Prostate gland (tissue), 2 donors: ENCODE measurements around a stretch of chr2.

GRCh38 chr2:237451401-237451839 is 35.6 kb upstream of the MLPH start:
- PRO-cap: no peak
- RAMPAGE, long total RNA, 2 experiments: no peak in any of the 2 experiments

DNA sequence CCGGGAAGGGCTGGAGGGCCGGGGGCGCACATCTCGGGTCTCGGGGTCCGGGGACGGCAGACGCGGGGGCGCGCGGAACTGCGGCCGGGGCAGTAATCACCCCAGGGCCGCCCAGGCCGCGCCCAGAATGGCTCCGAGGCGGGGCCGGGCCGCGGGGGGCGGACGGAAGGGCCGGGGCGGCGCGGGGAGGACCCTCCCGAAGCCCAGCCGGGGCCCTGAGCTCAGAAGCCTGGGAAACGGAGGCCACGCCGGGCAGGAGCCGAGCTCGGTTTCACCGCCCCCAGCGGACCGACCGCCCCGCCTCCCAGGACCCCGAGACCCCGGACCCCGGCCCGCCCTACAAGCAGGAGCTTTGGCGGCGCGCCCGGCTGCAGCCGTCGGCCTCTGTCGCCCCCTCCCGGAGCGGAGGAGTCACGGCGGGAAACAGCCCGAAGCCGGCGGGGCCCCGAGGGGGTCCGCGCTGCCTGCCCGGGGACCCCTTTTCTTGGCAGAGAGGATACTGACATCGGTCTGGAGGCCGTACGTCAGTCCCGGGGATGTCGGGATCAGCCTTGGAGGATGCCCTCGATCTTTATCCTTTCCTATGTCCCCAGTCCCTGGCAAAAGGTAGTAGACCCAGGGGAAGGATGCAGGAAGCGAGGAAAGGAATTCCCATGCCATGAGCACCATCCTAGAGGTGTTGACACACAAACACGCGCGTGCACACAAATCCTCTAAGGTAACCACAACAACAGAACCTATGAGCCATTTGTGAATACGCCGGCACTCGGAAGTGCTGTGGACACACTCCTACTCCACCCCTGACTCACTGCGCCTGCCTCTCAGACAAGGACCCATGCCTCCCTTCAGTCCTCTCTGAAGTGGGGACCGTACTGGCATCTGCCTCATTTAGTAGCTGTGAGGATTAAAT is 11.6 kb upstream of the MLPH start:
- PRO-cap: bidirectional peak, plus-strand start at position 224 of the sequence, minus-strand start at position 129 of the sequence; bidirectional peak, plus-strand start at position 410 of the sequence, minus-strand start at position 290 of the sequence
- RAMPAGE, long total RNA, 2 experiments: no peak in any of the 2 experiments

DNA sequence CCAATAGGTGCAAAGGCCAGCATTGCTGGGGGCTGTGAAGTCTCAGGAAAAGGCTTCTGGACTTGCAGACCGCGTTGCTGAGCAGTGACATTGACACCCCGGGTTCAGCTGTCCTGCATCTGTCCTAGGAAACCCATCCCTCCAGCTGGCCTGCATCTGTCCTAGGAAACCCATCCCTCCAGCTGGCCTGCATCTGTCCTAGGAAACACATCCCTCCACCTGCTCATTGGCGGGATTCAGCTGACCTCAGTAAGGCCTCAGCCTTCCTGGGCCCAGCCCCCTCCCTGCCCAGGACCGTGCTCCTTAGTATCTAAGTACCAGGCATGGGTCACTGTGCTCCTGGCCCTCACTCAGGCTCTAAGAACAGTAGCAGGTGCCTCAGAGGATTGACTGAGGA is 1.2 kb downstream of the MLPH start:
- PRO-cap: no peak
- RAMPAGE, long total RNA, 2 experiments: no peak in any of the 2 experiments

GRCh38 chr2:237516727-237517413 is 29.8 kb downstream of the MLPH start:
- PRO-cap: no peak
- RAMPAGE, long total RNA, 2 experiments: no peak in any of the 2 experiments

DNA sequence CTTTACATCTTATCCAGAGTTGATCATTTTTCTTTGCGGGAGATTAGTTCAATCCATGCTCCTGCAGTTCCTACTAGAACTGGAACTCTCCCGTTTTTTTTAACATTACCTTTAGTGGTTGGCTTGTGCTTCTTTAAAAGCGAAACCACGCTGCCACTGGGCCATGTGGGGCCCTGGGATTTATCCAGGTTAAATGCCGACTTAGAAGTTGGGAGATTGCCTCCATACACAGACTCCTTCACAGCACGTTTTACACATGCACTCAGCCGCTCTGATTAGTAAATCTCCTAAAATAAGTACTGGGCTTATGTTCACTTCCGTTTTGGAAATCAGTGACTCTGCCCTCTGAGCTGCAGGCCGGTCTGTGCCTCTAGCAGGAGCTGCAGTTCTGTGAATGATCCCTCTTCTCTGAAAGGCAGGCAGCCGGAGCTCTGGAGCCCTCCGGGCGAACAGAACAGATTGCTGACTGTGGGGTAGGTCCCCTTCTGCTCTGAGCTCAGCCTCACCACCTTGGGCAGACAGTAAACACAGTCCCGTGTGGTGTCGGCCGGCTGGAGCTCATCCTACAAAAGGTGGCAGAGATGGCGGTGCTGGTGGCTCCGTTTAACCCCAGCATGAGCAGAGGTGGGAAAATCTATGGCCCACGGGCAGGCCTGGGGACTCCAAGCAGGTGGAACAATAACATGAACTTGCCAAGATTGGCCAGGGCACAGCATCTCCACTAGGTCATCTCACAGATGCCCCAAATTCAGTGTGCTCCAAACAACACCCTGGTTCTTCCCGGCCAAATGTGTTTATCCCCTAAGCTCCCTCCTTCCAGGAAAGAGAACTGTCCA is 9.8 kb upstream of the RAB17 start:
- PRO-cap: no peak
- RAMPAGE, long total RNA, 2 experiments: no peak in any of the 2 experiments

- PRO-cap: no peak
- RAMPAGE, long total RNA, 2 experiments: no peak in any of the 2 experiments
Measured at GRCh38 chr2:237664126-237664644, 36.8 kb downstream of the LRRFIP1 start.

DNA sequence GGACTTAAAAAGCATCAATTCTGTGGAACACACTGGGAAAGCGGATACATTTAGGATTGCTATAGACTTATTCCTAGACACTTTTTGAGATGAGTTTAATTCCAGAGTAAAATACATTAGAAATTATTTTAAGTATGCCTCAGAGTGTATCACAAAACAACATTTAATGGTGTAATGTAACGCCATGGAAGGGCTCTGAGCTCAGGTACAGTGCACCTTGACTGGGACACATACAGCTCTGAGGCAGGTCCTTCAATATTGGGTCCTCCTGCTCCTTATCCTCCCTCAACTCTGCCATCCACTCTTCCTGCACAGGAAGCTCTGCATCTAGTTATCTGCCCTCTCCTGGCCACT is 57.8 kb downstream of the LRRFIP1 start:
- PRO-cap: no peak
- RAMPAGE, long total RNA, 2 experiments: no peak in any of the 2 experiments

DNA sequence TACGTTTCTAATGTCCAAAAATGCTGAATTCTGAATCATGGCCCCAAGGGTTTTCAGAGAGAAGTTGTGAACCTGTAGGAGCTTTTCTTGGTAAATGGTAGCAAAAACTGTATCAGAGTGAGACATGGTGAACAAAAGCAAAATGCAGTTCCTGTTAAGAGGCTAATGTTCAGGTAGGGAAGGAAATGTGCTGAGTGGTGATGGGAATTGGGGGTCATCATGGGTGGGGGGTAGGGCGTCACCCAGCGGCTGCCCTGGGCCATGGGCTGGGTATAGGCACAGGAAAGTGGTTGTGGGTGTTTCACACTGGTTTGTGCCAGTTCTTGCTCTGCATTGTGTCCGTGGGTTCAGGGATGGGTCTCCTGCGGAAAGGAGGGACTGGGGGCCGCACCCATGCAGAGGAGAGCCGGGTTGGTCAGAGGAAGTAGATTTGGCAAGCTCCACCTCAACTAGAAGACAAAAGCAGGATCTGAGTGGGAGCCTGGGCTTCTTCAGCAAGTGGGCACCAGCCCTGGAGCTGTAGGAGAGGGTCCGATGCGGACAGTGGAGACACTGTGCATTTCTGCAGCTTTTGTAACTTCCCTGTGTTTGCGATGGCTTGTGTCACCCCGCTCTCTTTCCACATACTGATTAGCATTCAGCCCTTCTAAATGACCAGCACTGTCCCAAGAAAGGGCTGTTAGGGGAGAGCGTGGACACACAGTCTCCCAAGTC is 67.0 kb downstream of the LRRFIP1 start:
- PRO-cap: no peak
- RAMPAGE, long total RNA, 2 experiments: no peak in any of the 2 experiments

GRCh38 chr2:237715522-237716159 is 82.9 kb upstream of the RBM44 start:
- PRO-cap: no peak
- RAMPAGE, long total RNA, 2 experiments: no peak in any of the 2 experiments

- PRO-cap: no peak
- RAMPAGE, long total RNA, 2 experiments: no peak in any of the 2 experiments
Measured at GRCh38 chr2:237732085-237732597, 66.4 kb upstream of the RBM44 start.

DNA sequence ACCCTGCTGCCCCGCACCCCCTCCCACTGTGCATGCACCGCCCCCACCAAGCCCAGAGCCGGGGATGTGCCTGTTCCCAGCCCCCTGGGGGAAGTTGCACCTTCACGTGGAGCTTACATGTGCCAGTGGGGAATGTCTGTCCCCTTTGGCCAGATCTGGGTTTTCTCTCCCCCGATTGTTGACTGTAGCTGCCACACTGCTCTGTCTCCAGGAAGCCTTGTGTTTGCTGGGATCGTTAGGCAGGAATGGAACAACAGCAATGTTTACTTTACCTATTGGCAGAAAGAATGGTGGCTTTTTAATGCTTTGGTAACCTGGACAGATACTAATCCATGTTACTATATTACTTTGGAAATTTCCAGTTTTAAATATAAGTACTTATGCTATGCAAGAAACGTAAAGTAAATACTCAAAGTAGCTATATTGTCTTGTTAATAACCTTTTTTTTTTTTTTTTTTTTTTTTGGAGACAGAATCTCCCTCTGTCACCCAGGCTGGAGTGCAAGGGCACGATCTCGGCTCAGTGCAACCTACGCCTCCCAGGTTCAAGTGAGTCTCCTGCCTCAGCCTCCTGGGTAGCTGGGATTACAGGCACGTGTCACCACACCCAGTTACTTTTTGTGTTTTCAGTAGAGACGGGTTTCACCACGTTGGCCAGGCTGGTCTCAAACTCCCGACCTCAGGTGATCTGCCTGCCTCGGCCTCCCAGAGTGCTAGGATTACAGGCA is 64.6 kb upstream of the RBM44 start:
- PRO-cap: no peak
- RAMPAGE, long total RNA, 2 experiments: no peak in any of the 2 experiments

- PRO-cap: no peak
- RAMPAGE, long total RNA, 2 experiments: no peak in any of the 2 experiments
Measured at GRCh38 chr2:237874243-237875264, 15.1 kb downstream of the RAMP1 start.

- PRO-cap: no peak
- RAMPAGE, long total RNA, 2 experiments: no peak in any of the 2 experiments
Measured at GRCh38 chr2:237888252-237888820, 28.9 kb downstream of the RAMP1 start.

- PRO-cap: no peak
- RAMPAGE, long total RNA, 2 experiments: no peak in any of the 2 experiments
Measured at GRCh38 chr2:237901141-237901627, 41.8 kb downstream of the RAMP1 start.

DNA sequence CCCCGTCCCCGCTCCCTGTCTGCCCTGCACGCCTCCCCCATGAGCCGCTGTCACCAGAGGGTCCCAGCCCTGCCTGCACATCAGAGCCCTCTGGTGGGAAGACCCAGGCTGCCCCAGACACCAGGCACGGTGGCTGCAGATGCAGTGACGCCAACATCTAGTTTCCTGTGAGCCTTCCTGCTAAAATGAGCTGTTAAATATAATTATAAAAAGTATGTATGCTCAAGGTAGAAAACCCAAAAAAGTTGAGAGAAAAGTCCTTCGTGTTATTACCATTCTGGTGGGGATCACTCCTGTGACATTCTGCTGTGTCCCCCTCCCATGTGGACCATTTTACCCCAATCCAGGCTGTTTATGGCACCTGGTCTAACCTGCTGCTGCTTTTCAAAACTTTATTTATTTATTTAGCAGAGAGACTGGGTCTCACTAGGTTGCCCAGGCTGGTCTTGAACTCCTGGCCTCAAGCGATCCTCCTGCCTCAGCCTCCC is 43.3 kb downstream of the RAMP1 start:
- PRO-cap: no peak
- RAMPAGE, long total RNA, 2 experiments: no peak in any of the 2 experiments

DNA sequence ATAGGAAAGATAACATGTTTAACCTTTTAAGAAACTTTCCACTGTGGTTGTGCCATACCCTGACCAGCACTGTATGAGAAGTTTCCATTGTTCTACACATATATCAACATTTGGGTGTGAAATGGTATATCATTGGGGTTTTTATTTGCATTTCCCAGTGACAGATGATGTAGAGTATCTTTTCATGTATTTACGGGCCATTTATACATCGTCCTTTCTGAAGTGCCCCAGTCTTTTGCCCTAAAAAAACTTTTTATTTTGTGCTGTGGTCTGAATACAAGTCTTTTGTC is 31.8 kb downstream of the UBE2F start:
- PRO-cap: no peak
- RAMPAGE, long total RNA, 2 experiments: no peak in any of the 2 experiments

DNA sequence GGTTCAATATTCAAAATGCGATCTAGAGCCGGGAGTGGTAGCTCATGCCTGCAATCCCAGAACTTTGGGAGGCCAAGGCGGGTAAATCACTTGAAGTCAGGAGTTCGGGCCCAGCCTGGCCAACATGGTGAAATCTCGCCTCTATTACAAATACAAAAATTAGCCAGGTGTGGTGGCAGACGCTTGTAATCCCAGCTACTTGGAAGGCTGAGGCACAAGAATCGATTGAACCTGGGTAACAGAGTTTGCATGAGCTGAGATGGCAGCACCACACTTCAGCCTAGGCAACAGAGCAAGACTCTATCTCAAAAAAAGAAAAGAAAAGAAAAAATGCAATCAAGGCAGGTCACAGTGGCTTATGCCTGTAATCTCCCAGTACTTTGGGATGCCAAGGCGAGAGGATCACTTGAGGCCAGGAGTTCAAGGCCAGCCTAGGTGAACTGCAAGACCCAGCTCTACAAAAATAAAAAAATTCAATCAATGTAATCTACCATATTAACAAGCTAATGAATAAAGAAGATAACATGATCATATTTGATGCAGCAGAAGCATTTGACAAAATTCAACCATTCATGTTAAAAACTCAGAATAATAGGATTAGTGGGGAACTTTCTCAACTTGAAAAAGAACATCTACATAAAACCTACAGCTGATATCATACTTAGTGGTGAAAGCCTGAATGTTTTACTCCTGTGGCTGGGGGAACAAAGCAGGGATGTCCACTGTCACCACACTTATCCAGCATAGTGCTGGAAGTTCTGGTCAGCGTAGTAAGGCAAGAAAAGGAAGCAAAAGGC is 11.8 kb upstream of the ESPNL start:
- PRO-cap: no peak
- RAMPAGE, long total RNA, 2 experiments: no peak in any of the 2 experiments

DNA sequence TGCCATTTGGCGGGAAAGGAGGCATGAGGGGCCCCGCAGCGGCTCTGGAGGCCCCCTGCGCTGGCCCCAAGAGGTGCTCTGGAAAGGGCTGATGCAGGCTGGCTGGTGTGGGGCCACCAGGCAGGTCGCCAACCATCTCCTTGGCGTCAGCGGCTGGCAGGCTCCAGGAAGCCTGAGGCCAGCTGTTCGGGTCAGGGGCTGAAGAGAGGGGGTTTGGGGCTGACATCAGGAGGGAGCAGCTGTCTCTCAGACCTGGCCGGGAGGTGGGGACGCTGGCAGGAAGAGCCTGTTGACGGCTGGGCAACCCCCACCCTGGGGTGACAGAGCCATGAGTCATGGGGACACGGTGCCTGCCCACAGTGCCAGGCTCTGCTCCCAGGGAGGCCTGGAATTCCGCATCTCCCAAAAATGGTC is 5.1 kb downstream of the KLHL30 start:
- PRO-cap: no peak
- RAMPAGE, long total RNA, 2 experiments: no peak in any of the 2 experiments

- PRO-cap: no peak
- RAMPAGE, long total RNA, 2 experiments: no peak in any of the 2 experiments
Measured at GRCh38 chr2:238240541-238241130, 798 bp upstream of the HES6 start.

DNA sequence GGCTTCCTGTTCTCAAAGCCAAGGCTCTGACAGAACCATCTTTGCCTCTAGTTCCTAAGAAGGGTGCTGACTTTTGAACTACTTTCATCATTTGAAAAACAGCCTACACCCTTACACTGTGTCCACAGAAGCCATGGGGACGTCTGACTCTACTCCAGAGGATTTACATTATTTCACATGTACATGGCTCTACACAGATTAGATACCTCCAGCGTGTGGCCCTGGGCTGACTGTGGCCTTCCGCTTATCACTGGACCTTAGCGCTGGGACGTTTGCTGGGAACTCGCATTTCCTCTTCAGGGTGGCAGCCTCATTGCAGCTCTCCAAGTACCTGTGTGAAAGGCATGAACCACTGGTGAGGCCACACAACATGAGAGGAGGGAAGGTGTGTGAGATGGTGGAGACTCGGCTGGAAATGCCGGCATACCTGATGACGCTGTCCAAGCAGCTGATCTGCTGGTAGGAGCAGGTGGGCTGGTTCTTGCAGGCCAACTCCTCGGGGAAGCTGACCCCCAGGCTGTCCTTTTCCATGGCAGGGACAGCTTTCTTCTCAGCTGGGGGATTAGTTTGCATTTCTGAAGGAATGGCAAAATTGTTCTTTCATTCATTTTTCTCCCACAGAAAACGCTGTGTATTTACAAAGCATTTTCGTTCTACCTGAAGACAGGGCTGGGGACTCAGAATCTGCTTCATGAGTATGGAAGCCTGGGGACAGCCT is 18.4 kb upstream of the HES6 start:
- PRO-cap: no peak
- RAMPAGE, long total RNA, 2 experiments: no peak in any of the 2 experiments